Left lung (tissue), 1 donor: ENCODE results near the genes TAF1 and HDAC8.

DNA sequence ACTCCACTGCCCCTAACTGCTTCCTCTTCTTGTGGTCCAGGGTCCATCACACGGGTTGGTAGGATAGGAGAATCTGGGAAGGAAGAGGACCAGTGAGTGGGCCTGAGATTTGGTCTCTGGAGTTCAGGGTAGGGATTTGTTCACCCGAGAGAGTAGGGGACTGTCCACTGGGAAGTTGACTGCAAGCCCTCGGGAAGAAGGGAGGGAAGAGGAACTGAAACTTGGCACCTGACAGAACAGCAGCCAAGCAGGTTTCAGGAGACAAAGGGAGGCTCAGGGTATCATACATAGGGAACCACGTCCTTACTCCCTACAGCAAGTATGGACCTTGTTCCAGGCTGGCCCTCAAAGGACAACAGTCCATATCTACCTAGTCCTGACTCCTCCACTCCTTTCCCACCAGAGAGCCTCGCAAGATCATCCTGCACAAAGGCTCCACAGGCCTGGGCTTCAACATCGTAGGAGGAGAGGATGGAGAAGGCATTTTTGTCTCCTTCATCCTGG is 8.7 kb downstream of the DLG3 start:
- PRO-cap, result no peak

- PRO-cap, result no peak
Measured at GRCh38 chrX:70491958-70492427, 47.4 kb downstream of the DLG3 start.

- PRO-cap, result no peak
Measured at GRCh38 chrX:71059090-71059953, 8.8 kb downstream of the SNX12 start.

- PRO-cap, result unidirectional peak, minus-strand start at chrX:71119380
Measured at GRCh38 chrX:71118838-71119641, 644 bp downstream of the MED12 start.

GRCh38 chrX:71124088-71124618 is 5.8 kb downstream of the MED12 start:
- PRO-cap, result unidirectional peak, minus-strand start at chrX:71124194

DNA sequence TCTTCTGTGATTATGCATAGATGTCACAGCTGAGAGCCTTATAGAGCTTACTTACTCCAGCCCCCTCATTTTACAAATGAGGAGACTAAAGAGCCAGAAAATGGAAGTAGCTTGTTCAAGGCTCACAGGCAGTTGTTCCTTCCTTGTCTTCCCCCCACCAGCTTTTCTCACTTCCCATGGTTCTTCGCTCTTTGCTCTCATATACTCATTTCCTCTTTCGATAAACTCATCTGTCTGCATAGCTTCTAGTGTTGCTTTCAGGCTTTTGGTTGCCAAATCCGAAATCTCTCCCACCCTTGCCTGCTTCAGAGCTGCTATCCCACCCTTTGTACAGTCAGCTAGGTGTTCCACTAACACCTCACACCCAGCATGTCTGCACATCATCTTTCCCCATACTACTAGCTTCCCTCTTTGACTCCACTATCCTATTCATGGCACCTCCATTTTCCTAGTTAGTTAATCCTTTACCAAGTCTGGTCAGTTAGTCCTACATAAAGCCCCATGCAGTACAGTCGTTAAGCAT is 24.9 kb upstream of the GJB1 start:
- PRO-cap, result bidirectional peak, plus-strand start at position 208 of the sequence, minus-strand start at position 134 of the sequence

- PRO-cap, result no peak
Measured at GRCh38 chrX:71214817-71215624, 8.0 kb upstream of the GJB1 start.

DNA sequence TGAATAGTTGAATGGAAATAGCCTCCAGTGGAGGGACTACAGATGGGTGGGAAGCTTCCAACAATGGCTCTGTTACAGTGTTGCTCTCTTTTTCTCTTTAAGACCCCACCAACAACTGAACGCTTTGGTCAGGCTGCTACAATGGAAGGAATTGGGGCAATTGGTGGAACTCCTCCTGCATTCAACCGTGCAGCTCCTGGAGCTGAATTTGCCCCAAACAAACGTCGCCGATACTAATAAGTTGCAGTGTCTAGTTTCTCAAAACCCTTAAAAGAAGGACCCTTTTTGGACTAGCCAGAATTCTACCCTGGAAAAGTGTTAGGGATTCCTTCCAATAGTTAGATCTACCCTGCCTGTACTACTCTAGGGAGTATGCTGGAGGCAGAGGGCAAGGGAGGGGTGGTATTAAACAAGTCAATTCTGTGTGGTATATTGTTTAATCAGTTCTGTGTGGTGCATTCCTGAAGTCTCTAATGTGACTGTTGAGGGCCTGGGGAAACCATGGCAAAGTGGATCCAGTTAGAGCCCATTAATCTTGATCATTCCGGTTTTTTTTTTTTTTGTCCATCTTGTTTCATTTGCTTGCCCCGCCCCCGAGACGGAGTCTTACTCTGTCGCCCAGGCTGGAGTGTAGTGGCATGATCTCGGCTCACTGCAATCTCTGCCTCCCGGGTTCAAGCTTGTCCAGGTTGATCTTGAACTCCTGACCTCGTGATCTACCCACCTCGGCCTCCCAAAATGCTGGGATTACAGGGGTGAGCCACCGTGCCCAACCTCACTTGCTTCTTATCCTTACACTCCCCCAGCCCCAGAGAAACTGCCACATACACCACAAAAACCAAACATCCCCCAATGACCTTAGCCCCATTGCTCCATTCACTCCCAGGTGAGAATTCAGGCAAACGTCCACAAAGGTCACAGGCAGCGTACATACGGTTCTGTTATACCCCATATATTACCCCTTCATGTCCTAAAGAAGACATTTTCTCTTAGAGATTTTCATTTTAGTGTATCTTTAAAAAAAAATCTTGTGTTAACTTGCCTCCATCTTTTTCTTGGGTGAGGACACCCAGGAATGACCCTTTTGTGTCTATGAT is 1.4 kb upstream of the ITGB1BP2 start:
- PRO-cap, result no peak

DNA sequence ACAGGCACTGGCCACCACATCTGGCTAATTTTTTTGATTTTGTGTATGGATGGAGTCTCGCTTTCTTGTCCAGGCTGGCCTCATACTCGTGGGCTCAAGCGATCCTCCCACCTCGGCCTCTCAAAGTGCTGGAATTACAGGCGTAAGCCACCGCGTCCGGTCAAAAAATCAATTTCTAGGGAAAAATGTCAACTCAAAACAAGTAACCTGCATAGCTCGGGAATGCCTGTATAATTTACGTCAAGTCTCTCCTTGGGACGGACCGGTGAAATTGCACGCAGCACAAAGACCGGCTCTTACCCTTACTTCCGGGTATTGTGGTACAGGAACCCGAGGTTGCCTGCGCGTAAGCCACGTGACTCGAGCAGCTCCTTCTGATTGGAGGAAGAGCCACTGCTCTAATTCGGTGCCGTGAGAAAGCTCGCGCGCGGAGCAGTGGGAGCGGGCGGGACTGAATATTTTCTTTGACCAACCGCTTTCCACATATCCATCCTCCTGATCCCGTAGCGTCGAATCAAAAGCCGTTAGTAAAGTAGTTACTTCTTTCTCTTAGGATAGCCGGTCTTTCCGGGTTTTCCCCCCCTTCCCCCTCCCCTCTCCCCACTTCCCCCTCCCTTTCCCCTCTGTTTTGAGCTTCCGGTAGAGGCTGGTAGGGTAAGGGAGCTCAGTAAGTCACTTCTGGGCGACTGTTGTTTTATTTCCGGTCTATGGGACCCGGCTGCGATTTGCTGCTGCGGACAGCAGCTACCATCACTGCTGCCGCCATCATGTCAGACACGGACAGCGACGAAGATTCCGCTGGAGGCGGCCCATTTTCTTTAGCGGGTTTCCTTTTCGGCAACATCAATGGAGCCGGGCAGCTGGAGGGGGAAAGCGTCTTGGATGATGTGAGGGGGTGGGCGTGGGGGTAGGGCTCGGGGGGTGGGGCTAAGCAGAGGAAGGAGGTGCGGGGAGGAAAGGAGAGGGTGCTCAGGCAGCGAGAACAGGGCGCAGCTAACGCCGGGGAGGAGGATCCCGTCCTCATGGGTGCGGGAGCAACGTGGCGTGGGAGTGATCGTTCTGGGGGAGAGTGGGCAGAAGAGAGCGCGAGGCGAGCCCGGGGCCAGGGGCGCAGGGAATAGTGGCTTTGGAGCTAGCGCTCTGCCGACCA is at the start of gene TAF1:
Gene TAF1, plus strand, starts transcription at position 750 of the 1,150 bp plus-strand sequence.
- PRO-cap, result bidirectional peak, plus-strand start at position 543 of the sequence, minus-strand start at position 298 of the sequence; bidirectional peak, plus-strand start at position 934 of the sequence, minus-strand start at position 764 of the sequence

DNA sequence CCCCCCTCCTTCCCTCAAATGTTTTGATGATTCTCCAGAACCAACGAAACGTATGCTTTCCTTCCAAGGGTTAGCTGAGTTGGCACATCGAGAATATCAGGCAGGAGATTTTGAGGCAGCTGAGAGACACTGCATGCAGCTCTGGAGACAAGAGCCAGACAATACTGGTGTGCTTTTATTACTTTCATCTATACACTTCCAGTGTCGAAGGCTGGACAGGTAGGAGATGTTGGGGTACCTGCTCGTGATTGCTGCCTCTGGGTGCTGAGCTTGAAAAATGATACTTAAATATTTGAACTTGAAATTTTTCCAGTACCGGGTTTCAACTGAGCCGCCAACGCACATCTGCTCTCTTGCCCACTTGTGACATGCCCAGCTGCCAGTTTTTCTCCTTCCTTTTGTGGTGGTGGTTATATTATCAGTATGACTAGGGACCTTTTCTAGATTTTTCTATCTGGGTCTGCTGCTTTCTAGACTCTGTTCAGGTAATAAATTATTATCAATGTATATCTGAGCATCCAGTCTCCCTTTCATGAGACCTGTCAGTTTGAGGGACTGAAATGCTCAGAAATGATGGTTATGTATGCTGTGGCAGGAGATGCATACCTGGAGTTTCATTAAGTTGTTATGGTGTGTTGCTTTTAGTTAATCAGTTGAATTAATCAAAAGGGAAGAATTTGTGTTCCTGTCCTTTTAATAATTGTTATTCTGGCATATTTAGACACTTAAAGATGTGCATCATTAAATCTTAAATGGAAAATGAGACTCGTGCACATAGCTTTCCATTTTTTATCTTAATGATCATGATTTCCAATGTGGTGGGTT is 3.4 kb downstream of the OGT start:
- PRO-cap, result no peak

DNA sequence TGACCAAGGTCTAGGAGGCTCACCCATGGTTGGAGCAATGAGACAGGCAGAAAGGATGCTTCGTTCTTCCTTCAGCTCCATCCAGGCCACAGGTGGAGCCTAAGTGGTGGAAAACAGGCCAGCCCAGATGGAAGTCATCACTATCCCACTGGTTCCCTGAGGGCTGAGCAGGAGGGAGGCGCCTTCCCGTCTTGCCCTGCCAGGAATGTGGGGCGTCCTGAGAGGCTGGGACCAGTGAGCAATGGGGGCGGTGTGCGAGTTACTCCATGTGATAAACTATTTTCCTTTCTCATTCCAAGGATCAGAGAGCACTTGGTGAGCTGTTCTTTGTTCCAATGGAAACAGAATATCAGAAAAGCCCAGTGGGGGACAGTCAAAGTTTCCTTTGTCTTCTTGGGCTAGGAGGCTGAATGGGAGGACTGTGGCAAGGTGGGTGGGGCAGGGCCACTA is 86.1 kb downstream of the NHSL2 start:
- PRO-cap, result unidirectional peak, plus-strand start at position 292 of the sequence

GRCh38 chrX:72130199-72131090 is 51.1 kb upstream of the PIN4 start:
- PRO-cap, result no peak

- PRO-cap, result no peak
Measured at GRCh38 chrX:72275899-72276447, 1.1 kb downstream of the RPS4X start.

DNA sequence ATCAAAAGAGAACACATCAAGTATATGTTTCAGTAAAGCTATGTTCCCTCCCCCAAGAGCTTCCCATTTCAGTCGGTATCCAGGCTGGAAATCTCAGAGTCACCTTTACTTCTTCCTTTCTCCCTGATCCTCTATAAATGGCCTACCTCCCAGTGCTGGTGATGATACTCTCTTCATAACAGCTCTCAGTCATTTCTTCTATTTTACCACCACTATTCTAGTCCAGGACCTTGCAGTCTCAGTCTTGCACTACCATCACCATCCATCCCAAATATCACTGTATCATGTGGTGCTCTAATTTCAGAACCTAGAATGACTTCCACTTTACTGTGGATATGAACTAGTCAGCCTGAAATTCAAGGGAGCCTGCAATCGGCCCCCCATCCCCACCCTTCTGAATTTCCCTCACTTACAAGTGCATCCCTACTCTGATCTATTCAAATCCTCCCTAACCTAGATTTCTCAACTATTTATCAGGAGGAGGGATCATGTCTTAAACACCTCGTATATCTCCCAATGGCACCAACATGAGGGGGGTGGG is 39.0 kb upstream of the CITED1 start:
- PRO-cap, result no peak

DNA sequence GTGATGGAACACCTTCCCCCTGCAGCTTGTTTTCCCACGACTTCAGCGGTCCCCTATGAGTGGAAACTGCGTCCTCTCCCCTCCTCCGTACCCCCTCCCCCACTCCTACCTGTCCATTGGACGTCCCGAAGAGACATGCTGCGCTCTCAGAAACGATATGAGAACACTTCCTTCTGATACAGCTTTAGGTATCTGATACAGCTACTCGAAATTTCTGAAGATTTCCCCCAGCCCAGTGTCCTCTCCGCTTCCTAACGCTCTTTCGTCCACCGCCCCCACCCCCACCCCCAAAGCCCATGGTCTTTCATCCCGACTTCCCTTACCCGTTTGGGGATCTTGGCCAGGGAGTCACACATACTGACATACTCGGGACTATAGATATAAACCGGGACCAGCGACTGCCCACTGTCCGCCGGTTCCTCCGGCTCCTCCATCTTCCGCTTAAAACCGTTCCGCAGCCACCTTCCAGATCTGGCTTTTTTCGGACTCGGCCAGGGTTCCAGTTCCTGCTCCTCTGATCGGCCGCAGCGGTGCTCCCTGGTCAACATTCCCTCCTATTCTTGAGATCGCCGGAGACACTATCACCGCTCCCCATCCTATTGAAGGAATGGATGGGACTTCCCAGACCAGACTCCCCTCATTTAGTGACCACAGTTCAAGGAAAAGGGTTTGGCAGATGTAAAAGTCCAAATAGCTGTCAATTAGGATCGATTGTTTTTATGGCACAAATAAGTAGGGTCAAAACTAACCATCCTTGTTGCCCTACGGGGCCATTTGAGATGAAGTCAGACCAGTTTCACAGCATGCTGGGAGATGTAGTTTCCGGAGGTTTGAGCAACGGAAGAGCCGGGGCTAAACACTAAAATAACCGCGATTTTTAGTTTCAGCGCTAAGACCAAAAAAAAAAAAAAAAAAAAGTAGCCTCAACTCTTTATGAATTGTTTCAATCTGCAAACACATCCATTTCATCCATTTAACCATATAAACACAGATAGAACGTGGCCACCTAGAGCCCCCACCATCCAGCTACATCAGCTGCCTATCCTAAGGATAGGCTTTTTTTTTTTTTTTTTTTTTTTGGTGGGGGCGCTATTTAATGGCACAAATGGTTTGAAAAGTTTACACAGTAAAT is at the start of gene HDAC8:
Gene HDAC8, minus strand, starts transcription at position 516 of the 1,132 bp plus-strand sequence.
- PRO-cap, result bidirectional peak, plus-strand start at position 547 of the sequence, minus-strand start at position 516 of the sequence

DNA sequence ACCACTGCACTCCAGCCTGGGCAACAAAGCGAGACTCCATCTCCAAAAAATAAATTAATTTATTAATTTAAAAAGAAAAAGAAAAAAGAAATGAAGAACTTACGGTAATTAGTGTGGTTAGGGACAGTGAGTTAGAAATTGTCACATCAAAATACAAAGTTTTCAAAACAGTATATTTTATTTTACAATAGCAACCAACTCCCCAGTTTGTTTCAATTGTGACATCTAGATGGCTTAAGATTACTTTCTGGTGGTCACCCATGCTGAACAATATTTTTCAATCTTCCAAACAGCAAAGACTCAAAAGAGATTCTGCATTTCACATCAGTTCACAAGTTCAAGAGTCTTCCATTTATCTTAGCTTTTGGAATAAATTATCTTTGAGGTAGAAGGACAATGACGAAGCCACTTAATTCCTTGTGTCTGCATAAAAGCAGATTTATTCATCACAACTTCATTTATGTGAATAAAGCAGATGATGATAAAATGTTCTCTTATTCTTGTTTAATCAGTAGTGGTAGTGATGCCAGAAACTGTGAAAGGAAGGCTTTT is 257.6 kb downstream of the CHIC1 start:
- PRO-cap, result no peak

- PRO-cap, result no peak
Measured at GRCh38 chrX:73833015-73833658, 270.1 kb downstream of the CHIC1 start.

GRCh38 chrX:73965826-73966311 is 338.1 kb upstream of the ZCCHC13 start:
- PRO-cap, result no peak

DNA sequence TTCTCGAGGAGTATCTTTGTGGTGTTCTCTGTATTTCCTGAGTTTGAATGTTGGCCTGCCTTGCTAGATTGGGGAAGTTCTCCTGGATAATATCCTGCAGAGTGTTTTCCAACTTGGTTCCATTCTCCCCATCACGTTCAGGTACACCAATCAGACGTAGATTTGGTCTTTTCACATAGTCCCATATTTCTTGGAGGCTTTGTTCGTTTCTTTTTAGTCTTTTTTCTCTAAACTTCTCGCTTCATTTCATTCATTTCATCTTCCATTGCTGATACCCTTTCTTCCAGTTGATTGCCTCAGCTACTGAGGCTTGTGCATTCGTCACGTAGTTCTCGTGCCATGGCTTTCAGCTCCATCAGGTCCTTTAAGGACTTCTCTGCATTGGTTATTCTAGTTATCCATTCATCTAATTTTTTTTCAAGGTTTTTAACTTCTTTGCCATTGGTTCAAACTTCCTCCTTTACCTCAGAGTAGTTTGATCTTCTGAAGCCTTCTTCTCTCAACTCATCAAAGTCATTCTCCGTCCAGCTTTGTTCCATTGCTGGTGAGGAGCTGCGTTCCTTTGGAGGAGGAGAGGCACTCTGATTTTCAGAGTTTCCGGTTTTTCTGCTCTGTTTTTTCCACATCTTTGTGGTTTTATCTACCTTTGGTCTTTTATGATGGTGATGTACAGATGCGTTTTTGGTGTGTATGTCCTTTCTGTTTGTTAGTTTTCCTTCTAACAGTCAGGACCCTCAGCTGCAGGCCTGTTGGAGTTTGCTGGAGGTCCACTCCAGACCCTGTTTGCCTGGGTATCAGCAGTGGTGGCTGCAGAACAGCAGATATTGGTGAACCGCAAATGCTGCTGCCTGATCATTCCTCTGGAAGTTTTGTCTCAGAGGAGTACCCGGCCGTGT is 204.2 kb upstream of the ZCCHC13 start:
- PRO-cap, result no peak

- PRO-cap, result no peak
Measured at GRCh38 chrX:74161349-74162387, 142.3 kb upstream of the ZCCHC13 start.